Bronchial lymph node (tissue), 1 donor: ENCODE results near the genes SGMS2, MCUB and GAR1.

DNA sequence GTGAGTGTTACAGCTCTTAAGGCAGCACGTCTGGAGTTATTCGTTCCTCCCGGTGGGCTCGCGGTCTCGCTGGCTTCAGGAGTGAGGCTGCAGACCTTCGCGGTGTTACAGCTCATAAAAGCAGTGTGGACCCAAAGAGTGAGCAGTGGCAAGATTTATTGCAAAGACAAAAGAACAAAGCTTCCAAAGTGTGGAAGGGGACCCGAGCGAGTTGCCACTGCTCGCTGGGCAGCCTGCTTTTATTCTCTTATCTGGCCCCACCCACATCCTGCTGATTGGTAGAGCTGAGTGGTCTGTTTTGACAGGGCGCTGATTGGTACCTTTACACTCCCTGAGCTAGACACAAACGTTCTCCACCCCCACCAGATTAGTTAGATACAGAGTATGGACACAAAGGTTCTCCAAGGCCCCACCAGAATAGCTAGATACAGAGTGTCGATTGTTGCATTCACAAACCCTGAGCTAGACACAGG, 156.1 kb upstream of the GIMD1 start:
- PRO-cap, result no peak

DNA sequence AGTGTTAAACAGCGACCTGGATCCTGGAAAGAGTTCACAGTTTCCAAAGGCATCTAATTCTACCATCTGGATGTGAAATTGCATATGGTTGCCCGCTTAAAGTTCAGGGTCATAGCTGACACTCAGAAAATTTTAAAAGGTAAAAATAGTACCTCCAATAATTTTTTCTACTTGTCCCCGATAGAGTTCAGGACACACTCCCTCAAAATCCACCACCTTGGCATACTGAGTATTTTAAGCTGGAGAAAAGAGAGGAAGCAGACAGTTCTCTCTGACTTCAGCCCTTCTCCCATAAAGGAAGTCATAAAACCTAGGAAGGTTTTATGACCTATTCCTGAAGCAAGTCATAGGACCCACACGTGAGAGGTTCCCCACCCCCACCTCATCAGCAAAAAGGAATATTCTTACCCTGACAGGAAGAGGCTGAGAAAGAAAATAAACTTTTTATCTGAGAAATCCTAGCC, 270.2 kb downstream of the PAPSS1 start:
- PRO-cap, result no peak

- PRO-cap, result no peak
Measured at GRCh38 chr4:107617016-107617737, 102.9 kb downstream of the PAPSS1 start.

DNA sequence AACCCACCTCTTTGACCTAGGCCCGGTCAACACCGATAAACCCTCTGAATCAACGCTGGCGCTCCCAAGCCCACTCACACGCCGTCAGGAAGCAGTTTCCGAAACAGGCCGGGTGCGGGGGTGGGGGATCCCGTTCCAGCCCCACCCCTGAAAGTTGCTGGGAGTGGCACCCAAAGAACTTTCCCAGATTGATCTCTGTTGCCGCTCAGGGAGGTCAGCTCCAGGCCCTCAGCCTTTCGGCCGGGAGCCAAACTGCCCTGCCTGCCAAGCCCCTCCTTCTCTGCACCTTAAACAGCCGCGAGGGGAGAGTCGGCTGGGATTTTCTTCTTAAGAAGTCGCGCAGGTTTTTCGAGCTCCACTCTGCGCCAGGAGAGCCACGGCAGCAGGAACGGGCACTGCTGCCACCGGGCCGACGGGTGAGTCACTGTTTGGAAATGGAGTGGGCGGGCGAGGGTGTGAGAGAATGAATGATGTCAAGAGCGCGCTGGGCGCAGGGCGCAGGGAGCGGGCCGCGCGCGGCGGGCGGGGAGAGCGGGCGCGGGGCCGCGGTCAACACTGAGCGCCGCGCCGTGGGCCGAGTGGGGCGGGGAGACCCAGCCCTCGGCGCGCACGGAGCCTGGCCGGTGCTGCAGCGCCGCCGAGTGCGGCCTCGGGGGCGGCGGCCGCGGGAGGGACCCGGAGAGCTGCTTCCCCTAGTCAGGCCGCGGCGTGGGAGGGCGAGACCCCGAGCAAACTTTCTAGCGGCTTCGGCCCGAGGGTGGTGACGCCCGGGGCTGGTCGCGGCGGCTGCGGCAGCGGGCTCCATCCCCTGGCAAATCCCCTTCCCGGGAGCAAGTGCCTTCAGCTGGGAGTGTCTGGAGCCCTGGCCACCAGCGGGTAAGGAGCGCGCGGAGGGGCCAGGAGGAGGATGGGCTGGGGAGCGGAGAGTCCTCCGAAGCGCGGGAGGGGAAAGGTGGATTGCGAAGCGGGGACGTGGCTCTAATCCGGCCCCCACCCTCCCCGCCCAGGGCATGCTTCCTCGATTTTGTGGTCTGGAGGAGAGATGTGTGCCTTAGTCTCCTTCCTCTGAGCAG, at the start of gene SGMS2:
Gene SGMS2 (plus strand): TSS at position 555 of the 1,073 bp plus-strand sequence.
- PRO-cap, result bidirectional peak, plus-strand start at position 198 of the sequence, minus-strand start at position 194 of the sequence; bidirectional peak, plus-strand start at position 640 of the sequence, minus-strand start at position 426 of the sequence

DNA sequence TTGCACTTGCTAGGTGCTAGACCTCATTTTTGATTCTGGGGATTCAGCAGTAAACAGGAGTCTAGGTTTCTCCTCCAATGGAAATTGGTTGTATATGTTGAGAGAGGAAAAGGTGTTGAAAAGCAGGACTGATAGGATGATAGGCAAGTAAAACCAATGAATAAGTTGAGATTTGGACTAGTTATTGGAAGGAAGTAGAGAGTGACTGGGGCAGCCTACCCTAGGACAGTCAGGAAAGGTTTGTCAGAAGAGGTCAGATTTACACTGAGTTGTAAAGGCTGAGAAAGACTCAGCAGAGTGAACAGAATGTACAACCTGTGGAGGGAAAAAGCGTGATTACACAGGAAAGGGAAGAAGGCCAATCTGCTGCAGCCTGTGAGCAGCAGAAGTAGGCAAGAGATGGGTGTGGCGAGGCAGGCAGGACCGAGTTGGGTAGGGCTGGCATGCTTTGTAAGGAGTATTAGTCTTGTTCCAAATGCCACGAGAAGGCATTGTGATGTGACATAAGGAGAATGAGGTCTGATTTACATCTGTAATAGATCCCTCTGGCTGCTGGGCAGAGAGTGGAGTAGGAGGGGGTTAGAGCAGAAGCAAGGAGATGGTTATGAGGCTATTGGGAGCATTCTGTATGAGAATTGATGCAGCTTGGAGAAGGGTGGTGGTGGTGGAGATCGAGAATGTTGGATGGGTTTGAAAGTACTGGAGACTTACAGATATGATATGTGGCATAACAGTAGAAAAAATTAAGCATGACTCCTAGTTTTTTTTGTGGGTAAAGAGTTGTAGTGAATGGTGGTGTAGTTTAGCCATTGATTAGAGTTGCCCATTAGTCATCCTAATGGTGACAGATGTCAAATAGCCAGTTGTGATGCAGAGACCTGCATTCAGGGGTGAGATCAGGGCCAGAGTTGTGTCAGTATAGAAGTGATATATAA, 12.7 kb downstream of the SGMS2 start:
- PRO-cap, result no peak

GRCh38 chr4:107978532-107979083, 11.1 kb upstream of the HADH start:
- PRO-cap, result no peak

- PRO-cap, result no peak
Measured at GRCh38 chr4:108029194-108029822, 39.6 kb downstream of the HADH start.

GRCh38 chr4:108141350-108142050, 27.2 kb downstream of the LEF1 start:
- PRO-cap, result no peak

- PRO-cap, result bidirectional peak, plus-strand start at chr4:108166450, minus-strand start at chr4:108166260; bidirectional peak, plus-strand start at chr4:108167121, minus-strand start at chr4:108167099
Measured at GRCh38 chr4:108166361-108167172, 2.2 kb downstream of the LEF1 start.

- PRO-cap, result no peak
Measured at GRCh38 chr4:108342678-108342877, 173.8 kb upstream of the LEF1 start.

DNA sequence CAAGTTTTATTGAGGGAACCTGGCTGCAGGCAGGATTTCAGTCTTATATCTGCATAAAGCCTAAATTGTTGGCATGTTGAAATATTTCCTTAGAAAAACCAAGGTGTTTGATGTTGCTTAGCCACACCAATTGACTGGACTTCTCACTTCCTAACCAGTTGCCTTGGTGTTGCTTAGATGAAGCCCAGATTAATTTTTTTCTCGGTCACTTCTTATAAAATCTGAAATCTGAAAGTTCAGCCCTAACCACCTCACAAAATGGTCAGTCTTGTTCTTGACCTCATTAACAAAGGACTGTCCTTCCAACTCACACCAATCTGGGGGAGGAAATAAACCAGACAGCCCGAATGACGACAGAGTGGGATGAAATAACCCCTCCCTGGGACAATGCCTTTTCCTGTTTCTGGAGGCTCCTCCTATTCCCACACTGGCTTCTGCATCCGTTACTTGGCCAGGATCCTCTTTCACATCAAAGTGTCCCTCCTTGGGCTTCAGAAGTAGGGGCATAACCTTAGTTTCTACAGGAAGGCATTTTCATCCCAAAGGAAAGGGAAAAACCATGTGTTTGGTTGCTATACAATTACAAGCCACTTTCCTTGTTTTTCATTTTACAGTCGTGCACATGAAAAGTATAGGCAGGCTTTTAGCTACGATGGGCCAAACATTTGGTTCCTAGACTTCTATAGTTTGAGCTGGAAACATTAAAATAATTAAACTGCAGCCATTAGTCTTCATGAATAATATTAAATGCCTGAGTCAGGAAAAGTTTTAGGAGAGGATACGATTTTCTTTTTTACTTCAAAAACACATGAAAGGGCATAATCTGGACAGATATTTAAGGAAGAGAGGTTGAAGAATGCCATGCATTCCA, 59.7 kb upstream of the RPL34 start:
- PRO-cap, result unidirectional peak, minus-strand start at position 288 of the sequence; unidirectional peak, plus-strand start at position 606 of the sequence

- PRO-cap, result no peak
Measured at GRCh38 chr4:108651221-108651900, 962 bp downstream of the OSTC start.

DNA sequence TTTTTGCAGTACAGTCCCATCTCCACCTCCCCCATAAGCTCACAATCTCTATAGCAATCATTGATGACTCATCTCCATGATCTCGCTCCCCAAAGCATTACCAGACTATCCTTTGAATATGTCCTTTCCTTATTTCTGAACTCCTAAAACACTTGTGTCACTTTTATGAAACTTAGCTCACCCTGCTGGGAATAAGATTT, 224.8 kb upstream of the ETNPPL start:
- PRO-cap, result no peak

DNA sequence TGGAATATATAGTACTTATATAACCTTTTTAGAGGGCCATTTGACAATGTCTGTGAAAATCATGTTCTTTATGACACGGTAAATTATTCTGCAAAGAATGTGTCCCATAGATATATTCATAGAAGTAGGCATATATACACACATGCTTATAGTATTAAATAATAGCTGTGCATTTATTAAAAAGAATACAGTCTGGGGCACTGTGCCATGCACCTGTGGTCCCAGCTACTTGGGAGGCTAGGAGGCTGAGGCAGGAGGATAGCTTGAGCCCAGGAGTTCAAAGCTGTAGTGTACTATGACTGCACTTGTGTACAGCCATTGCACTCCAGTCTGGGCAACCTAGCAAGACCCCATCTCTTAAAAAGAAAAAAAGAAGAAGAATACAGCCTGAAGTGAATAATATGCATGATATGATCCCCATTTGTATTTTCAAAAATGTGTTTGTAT, 22.7 kb upstream of the MCUB start:
- PRO-cap, result no peak

GRCh38 chr4:109548618-109549186, 11.3 kb upstream of the MCUB start:
- PRO-cap, result unidirectional peak, minus-strand start at chr4:109548730

- PRO-cap, result bidirectional peak, plus-strand start at chr4:109560227, minus-strand start at chr4:109560092
Measured at GRCh38 chr4:109559960-109560719, at the start of gene MCUB. TSS of gene MCUB (plus strand) at chr4:109560246.

- PRO-cap, result no peak
Measured at GRCh38 chr4:109576099-109576394, 16.0 kb downstream of the MCUB start.

DNA sequence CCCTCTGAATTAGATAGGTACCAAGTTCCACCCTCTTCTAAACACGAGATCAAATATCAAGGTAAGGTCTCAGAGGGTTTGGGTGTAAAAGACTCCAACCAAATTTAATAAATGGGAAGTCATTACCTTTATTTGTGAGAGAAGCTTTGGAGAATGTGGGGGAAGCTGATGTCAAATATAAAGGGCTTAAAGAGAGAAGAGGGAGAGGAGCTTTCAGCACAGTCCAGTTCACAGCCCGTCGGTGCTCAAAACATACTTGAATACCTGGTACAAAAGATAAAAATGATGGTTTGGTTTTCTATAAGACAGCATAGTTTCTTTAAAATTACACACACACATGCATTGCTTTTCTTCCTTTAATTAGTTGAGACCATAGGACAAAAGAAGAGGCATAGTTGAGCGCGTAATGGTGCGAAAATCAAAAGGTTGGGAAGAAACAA, 837 bp upstream of the GAR1 start:
- PRO-cap, result no peak

GRCh38 chr4:109815145-109816113, at the start of gene GAR1:
TSS of gene GAR1 (plus strand) at chr4:109815762.
- PRO-cap, result unidirectional peak, plus-strand start at chr4:109815288; bidirectional peak, plus-strand start at chr4:109815525, minus-strand start at chr4:109815350

- PRO-cap, result no peak
Measured at GRCh38 chr4:109988929-109989499, 76.3 kb downstream of the EGF start.